CMK (cell line): ENCODE data around the genes CHST7, RBM10 and SSX1.

DNA sequence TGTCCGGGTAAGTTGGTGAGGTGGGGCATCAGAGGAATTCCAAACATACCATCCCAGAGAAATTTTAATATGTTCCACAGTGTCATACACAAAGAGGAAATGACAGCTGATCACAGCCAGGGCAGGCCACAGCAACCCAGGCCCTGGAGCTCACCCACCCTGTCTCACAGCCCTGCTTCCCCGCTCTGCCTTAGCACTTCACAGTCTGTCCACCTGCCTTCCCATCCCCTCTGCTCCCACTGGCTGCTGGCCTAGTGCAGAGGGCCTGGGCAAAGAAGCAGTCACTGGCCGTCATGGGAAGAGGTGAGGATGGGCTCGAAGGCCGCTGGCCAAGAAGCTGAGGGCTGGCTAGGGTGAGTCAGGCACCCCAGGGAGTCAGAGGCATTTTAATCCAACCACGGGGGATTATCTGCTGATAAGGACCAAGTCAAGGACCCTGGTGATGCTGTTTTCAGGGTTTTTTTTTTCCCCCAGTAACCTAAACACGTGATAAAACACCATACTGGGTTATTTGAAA lies 3.1 kb downstream of the NDP start:
- RRBS, result no CpG with 5 or more reads among the region's 7 CpGs

DNA sequence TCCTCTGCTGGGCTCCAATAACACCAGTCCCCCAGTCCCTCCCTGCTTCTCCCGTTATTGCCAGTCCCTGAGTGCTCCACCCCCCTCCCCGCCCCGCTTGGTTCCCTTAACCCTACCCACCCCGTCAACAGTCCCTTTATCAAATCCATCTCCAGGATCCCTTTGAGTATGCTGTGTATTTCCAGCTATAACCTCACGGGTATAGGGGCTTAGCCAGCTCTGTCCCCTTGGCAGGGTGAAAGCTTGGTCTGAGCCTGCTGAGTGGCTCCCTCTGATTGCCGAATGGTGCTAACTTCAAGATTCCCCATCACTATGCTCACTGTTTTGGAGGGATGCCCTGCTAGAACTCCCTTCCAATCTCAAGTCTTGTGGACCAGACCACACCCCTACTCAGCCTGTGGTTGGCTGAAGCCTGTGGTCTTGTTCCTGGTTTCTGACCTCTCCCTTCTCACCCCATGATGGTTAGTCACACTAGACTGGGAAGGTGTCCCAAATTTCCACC lies 184.5 kb upstream of the NDP start:
- RRBS, result no CpG with 5 or more reads among the region's 6 CpGs

- RRBS, result no CpG with 5 or more reads among the region's 10 CpGs
These were observed 124.7 kb downstream of the KDM6A start for GRCh38 chrX:44997391-44998358.

DNA sequence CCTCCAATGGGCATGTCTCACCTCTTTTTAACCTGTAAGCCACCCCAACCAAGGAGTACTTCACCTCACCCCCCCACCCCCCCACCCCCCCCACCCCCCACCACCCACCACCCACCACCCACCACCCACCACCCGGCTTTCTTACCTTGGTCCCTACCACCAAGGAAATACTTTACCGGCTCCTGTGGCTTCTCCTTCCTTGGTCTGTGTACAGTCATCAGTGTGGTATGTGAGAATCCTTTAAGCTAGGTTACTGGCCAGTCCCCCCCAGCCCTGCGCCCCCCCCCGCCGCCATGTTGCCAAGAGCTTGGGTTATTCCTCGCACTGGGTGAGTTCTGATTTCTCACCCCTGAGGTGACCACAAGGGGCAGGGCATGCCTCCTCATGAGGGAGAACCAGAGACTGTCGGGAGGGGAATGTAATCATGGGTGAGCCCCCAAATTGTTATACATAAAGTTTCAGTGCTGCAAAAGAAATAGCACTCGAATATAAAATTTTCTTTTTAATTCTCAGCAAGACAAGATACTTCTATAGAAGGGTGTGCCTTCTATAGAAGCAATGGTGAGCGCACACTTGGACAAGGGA lies 133.0 kb downstream of the KDM6A start:
- RRBS, result no CpG with 5 or more reads among the region's 9 CpGs

GRCh38 chrX:45064563-45065815 lies 135.7 kb downstream of the DIPK2B start:
- RRBS, result no CpG with 5 or more reads among the region's 4 CpGs

DNA sequence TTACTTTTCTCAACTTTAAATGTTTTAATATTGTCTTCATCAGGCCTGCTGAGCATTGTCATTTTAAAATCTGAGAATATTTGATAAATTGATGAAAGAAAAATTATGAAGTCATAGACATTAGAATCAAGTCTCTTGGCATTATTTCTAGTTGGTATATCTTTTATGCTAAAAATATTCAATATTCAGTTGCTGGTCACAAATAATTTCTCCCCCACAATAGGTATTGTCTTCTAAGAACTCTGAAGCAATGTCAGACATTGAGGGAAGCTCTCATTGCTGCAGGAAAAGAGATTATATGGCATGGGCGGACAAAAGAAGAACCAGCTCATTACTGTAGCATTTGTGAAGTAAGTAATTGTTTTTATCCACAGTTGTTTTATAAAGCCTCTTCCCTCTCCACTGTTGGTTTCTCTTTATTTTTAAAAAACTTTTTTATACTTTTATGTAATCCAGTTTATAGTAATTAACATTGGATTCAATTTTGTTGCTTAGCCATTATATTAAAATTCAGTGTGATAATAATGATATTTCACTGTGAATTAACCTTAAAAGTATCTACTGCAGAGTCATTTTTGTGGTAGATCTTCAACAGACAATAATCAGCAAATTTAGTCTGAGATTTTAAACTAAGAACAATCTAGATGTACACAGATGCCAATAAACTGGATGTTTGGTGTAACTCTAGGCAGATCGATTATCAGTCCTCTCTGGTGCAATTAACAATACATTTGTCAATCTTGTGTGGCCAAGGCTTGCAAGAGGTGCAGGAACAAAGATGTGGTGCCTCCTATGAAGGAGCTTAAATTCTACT lies 93.3 kb downstream of the DIPK2B start:
- RRBS, result no CpG with 5 or more reads among the region's 2 CpGs

DNA sequence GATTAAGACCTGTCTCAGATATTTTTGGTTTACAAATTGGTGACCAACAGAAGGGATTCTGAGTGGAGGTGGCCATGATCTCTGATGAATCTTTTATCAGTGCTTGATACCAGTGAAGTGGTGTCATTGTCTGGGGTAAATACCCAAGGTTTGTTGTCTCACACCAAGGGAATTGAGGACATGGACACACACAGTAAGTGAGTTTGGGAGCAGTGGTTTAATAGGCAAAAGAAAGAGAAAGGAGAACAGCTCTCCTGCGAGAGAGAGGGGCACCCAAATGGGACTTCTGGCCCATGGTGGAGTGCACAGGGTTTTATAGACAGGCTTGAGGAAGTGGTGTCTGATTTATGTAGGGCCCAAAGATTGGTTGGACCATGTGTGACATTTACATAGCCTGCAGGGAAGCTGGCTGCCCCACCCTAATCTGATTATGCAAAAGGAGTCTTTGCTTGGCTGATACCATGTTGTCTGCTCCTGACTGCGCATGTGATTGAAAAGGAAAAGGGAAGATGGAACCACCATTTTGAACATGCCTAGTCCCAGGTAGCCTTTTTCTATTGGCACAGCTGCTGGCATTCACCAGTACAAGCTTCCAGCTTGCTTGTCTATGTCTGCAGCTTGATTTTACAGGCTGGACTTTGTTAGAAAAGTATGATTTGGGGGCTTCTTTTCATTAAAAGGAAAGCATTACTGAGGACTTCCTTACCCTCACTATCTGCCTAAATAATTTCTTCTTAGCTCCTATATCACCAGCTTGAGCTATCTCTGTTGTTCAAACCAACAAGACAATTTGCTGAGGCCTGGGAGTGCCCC lies 100.0 kb upstream of the DIPK2B start:
- RRBS, result no CpG with 5 or more reads among the region's 2 CpGs

- RRBS, result no CpG with 5 or more reads among the region's 8 CpGs
These were observed 570.5 kb upstream of the DIPK2B start for GRCh38 chrX:45771063-45771591.

GRCh38 chrX:45850579-45851073 lies 596.5 kb upstream of the KRBOX4 start:
- RRBS, result 99% methylated on average over 6 of the region's 29 CpGs

- RRBS, result 23% methylated on average over 16 of the region's 72 CpGs
These were observed 595.9 kb upstream of the KRBOX4 start for GRCh38 chrX:45851074-45851787.

GRCh38 chrX:46573154-46573908 lies at the start of gene CHST7:
CHST7 (plus strand) TSS chrX:46573765.
- RRBS, result 1% methylated on average over 22 of the region's 38 CpGs

DNA sequence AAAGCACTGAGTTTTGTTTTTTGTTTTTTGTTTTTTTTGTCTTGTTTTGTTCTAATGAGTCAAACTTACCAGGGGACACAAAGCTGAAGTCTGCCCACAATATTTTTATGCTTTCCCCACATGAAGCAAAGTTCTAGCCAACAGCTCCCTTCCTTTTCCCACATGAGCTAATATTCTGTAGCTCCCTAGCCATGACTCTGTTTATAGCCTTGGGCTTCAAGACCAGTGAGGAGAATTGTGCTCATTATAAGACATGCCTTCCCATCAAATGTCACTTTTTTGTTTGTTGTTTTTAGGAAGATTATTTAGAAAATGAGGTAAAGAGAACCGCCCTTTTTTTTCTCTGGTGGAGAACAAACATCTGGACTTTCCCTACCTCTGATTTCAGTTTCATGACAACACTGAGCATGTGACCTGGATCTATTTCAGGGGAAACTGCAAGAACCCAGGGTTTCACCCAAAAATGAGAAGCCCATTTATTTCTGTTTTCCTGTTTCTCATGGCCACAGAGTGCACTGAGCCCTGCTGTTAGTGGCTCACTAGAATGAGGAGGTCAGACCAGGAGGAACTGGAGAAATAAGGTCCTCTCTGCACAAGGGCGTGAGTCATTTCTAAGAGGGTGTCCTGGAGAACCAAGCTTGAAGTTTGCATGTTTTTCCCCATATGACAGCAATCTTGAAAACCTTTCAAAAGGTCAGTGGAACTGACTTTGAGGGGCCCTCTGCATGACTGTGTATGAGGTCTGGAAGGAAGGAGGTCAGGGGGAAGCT lies 55.0 kb downstream of the CHST7 start:
- RRBS, result no CpG with 5 or more reads among the region's 2 CpGs

GRCh38 chrX:46913545-46914078 lies 1.4 kb downstream of the JADE3 start:
- RRBS, result no CpG with 5 or more reads among the region's 17 CpGs

DNA sequence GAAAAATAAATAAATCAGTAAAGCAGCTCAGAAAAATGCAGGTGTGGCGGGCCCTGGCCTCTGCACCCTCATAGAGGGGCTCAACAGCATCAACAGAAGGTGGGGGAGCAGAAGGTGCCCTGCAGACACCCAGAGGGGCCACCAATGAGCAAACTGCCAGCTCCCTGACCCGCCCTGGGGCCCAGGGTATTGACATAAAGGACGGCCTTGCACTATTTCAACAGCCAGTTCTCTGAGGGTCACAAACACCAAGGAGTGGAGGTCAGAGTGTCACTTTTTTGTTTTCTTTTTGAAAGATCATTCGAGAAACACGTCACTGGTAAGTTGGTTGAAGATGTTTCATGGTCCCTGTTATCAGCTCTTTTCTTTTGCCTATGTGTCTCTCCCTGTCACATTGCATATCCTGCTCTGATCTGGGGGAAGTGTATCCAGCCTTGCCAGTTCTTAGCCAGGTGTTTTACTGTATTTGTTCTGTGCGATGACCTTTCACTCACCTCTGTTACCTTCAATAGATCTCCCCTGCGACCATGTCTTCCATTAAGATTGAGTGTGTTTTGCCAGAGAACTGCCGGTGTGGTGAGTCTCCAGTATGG lies 2.5 kb downstream of the RGN start:
- RRBS, result 97% methylated on average over 1 of the region's 8 CpGs

- RRBS, result under 1% methylated on average over 32 of the region's 67 CpGs
These were observed at the start of gene RBM10 for GRCh38 chrX:47144959-47145975. RBM10 (plus strand) TSS chrX:47145221.

DNA sequence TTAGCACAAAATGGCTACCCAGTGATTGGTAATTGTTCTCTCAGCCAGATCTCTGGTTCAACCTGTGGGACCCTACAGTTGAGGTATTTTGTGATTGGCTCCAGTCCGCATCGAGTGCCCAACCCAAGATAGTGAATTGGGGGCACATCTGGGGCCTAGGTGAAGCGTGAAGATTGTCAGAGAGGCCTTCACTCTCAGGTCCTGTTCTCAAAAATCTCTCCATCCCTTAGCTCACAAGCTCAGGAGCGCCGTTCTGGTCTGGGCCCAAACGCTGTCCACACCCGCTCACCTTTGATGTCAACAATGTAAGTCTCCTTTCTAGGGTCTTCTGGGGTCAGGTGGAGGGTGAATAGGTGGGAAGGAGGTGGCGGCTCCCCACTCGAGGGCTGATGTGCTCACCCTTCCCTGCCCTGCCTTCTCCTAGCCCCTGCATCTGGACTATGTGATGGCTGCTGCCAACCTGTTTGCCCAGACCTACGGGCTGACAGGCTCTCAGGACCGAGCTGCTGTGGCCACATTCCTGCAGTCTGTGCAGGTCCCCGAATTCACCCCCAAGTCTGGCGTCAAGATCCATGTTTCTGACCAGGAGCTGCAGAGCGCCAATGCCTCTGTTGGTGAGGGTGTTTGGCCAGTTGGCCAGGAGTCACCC lies 7.7 kb upstream of the CDK16 start:
- RRBS, result no CpG with 5 or more reads among the region's 14 CpGs

DNA sequence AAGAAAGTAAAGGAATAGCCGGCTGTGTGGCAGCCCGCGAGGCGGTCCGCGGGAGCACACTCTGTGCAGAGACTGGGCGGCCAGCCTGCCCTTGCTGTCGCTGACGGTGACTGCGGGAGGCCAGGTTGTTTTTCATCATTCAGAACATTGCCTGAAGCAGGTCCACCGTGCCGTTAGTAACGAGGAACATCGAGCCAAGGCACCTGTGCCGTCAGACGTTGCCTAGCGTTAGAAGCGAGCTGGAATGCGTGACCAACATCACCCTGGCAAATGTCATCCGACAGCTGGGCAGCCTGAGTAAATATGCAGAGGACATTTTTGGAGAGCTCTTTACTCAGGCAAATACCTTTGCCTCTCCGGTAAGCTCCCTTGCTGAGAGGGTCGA lies 33.6 kb upstream of the ZNF81 start:
- RRBS, result no CpG with 5 or more reads among the region's 22 CpGs

- RRBS, result no CpG with 5 or more reads among the region's 11 CpGs
These were observed at the start of gene SSX1 for GRCh38 chrX:48254922-48255516. SSX1 (plus strand) TSS chrX:48255392.

DNA sequence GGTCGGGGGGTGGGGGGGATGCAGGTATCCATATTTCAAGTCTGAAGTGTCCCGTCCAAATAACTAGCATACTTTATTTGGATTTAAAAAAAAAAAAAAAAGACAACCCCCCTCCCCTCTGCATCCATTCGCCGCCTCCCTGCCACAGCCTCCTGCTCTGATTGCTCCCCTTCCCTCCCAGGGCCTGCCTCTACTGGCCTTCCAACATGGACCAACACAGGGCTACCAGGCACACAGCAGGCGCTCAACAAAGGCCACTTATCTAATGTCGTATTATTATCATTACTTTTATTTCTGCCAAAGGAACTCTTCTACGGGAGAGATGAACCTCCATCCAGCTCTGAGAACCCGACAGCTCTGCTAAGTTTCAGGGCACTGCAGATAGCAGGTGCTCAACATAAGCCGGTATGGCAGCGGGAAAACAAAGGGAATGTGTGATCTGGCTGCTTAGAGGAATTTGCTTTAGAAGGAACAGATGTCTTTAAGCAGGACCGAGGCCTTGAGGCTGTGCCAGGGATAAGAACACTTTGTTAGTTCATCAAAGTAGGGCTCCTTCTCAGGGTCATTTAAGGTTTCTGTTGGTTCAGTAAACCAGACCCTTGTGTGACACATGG lies 2.6 kb upstream of the SLC38A5 start:
- RRBS, result no CpG with 5 or more reads among the region's 11 CpGs

- RRBS, result no CpG with 5 or more reads among the region's 10 CpGs
These were observed 11.7 kb downstream of the FTSJ1 start for GRCh38 chrX:48487596-48488163.